Placental pericyte (primary cell): ENCODE data around the genes GNG2, PTGDR and STYX.

DNA sequence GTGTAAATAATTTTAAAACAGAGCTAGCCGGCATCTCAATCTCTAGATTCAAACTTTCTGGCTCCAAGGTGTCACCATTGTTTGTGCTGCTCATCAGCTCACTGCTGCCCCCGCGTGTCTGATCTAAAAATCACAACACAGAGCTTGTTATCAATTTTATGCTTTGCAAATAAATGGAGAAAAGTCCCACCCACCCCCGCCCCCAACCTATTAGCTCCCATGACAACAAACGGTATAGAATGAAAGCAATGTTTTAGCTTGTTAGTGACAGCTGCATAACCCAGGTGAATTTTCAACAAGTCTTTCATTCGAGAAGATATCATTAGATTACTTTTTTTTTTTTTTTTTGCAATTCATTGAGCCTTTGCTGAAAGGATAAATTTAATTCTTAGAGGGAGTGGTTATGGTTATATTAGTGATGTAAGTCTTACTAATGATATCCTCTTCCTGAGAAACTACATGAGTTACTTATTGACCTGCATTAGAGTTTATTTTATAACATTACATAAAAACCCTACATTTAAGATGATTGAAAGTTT is 11.2 kb upstream of the ABHD12B start:
- CAGE, long polyA plus RNA, result no peak

DNA sequence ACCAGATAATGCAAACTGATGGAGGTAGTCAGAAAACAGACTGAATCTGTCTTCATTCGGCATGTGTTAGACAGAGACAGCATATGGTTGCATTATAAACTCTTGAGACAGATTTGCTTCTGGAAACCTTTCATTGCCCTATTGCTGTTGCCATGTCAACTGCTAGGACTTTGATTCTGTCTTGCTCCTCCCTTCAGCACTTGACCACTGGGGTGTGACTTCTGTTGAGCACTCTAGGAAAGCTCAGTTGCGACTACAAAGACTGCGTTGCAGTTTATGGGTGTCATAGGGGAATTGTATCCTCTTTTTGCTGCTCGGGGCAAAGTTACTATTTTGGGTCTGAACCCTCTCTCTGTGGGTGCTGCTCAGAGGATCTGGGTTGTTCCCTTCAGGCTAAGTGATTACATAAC is 44.2 kb upstream of the TRIM9 start:
- CAGE, long polyA plus RNA, result no peak

DNA sequence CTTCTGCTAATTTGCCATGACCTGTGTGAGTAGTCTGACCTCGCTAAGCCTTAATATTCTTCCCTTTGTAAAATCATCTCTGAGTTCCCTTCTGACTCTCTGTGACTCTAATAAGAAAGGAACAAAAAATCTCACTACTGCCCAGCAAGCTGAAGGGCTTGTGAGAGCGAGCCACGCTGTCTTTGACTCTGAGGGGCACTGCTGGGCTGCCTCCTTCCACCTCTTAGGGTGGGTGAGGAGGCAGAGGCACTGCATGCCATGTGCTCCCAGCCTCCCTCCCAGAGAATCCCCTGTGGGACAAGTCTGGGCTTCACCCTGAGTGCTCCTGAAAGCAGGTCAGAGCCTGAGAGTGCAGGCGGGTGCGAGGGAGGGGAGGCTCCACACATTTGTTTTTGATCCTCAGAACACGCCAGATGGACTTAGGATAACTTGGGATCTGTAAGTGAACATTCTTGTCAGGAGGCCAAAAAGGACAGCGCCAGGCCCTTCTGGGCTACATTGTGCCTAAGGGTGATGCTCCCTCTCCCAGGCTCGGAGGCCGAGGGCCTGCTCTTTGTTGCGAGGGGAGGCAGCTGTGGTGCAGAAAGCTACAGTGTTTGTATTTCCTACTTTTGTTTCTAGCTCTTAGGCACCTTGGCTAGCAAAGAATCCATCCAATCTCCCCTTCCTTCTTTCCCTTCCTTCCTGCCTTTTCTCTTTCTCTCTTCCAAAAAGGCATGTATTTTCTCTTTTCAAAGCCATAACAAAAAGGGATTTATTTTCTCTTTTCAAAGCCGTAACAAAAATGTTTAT is 155.4 kb downstream of the TMX1 start:
- CAGE, long polyA plus RNA, result no peak

- CAGE, long polyA plus RNA, result no peak
Measured at GRCh38 chr14:51480067-51480429, 171.7 kb upstream of the FRMD6 start.

GRCh38 chr14:51547242-51547765 is 104.4 kb upstream of the FRMD6 start:
- CAGE, long polyA plus RNA, result no peak

GRCh38 chr14:51575818-51576566 is 75.7 kb upstream of the FRMD6 start:
- CAGE, long polyA plus RNA, result no peak

DNA sequence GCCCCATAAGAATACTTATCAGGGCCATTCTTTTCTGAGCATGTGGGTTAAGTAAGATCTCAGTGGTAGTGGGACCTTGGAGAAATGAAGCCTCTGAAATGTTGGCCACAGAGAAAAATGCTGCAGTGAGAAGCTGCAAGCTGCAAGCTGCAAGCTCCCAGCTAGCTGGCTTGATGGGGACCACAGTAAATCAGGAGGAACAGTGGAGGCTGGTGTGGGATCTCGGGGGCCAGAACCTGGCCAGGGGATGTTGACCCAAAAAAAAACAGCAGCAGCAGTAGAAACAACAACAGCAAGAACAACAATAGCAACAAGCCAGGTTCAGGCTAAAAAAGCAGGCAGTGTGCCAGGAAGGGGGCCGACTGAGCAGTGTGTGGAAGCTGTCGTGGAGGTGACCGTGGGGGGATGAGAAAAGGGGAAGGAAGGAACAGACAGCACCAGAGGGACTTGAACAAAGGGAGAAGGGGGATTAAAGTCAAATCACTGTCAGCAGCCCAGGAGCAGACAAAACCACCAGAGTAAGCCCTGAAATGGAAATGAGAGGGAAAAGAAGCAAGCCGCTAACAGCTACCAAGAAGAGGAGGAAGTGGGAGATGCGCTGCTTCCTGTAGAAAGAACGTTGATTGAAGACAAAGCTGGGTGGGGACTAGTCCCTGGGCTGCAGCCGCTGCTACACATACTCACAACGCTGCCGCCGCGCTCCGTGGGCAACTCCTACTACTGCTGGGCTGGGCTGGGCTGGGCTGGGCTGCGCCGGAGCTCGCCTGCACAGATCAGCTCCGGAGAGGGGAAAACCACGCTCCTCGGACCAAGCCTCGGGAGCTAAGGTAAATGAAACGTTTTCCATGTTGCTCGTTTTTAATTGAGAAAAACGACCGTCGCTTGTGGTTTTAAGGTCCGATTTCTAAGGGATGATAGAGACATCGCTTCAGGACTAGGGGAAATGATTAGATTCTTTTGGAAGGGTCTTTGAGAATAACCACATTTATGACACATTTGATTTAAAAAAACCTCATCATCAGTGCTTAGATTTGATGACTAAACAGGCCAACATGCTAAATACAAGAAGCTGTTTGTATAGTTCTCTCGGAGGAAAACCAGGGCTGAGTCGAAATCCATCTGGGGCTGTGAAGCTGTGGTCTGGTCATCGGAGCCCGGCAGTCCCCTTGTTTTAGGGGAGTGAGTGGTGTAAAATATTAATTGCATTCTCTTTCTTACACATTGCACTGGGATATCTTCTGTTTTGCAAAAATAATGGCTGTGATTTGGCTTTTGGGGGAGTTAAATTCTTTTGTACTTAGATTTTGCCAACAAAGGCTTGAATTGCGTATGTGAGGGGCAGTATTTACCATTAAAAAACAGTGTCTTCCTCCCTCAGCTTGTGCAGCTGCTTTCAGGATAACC is at the start of gene GNG2:
TSS of gene GNG2 (plus strand) at position 649 of the 1,404 bp plus-strand sequence.
- CAGE, long polyA plus RNA, result no peak

- CAGE, long polyA plus RNA, result no peak
Measured at GRCh38 chr14:51863508-51863937, 3.1 kb downstream of the GNG2 start.

GRCh38 chr14:51961359-51961870 is 27.9 kb upstream of the RTRAF start:
- CAGE, long polyA plus RNA, result no peak

- CAGE, long polyA plus RNA, result no peak
Measured at GRCh38 chr14:52069139-52069300, 161 bp upstream of the NID2 start.

- CAGE, long polyA plus RNA, result no peak
Measured at GRCh38 chr14:52175896-52176458, 91.5 kb upstream of the PTGDR start.

GRCh38 chr14:52267215-52268133 is at the start of gene PTGDR:
TSS of gene PTGDR (plus strand) at chr14:52267698.
- CAGE, long polyA plus RNA, result no peak

DNA sequence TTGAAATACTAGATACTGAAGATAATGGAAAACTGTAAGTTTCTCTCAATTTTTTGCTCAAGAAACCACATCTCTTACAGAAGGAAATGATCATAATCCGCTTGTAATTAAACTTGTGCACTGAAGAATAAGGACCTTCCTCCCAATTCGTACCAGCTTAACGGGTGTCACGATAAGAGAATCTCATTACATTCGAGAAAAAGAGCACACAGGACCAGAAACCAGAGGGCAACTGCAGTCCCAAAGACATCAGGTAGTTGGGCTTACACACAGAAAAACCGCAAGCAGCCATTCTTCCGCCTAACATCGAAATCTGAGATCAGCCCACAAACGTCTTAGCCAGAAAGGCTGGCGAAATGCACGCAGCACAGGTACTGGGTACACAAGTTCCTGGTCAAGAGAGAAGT is 750 bp downstream of the ERO1A start:
- CAGE, long polyA plus RNA, result no peak

GRCh38 chr14:52730073-52731113 is at the start of gene STYX:
TSS of gene STYX (plus strand) at chr14:52730166.
- CAGE, long polyA plus RNA, result no peak

DNA sequence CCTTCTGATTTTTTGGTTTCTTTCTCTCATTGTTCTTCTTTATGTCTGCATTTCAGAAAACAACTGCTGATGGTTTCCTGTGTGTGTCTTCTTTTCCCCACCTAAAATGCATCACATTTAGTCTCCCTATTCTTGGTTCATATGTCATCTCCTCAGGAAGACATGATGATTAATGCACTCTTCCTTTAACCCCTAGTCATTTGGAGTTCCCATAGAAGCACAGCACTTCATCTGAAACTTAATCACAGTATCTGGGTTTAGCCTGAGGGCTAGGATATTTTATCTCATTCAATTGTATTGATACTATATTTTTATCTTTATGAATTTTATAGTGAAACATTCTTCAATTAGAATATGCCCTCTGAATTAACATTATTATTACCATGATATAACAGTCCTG is 21.5 kb downstream of the GNPNAT1 start:
- CAGE, long polyA plus RNA, result no peak

DNA sequence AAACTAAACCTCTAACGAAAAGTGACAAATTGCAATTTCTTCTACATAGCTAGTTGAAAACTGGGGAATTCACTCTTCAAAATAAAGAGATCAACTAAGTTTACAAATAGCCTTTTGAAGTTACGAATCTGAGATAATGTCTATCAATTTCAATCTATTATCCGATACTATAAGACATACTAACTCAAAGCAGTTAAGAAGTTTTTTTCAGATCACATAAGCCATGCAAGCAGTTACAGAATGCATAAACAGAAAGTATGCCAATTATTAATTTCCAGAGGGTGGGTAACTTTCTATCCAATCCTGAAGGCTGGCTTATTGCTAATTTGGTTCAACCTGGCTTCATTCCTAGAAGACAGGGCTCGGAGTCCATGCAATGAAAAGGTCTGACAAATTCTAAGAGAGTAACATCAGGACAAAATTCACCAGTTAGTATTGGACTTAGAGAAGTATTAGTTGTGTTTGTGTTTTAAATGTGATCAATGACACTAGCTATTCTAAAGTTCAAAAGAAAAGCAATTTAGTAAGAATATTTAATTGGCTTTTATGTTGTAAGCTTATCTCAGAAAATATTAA is 15.0 kb downstream of the FERMT2 start:
- CAGE, long polyA plus RNA, result no peak

GRCh38 chr14:52951998-52952809 is 1.4 kb upstream of the FERMT2 start:
- CAGE, long polyA plus RNA, result no peak

DNA sequence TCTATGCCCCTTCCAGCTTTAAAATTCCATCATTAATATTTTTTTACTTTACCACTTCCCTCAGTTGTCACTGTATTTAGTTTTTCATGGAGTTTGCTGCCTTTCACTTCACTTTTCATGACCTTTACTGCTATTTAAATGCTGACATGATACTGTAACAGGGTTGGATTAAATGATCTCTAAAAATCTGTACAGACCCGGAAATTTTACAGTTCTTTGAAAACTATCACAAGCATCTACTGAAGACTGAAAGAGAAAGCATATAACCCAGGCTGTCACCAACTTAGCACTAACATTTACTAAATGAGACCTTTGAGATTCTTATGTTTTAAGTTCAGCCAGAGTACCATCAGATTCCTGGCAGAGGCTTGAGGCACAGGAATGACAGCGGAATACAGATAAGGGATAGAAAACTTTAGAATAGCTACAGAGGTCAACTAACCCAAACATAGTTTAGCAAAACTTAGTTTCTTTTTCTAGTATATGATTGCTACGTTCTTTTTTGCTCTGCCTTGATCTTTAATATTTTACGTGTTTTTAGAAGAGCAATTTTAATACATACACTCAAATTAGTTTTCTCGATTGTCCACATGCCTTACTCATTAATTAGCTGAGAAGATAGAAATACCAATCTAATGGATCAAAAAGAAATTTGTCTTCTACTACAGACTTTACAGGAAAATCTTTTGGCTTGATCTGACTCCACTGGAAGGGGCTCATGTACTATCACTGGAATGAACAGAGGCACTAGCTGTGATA is 91.7 kb upstream of the FERMT2 start:
- CAGE, long polyA plus RNA, result no peak

GRCh38 chr14:53109015-53109696 is 44.0 kb downstream of the DDHD1 start:
- CAGE, long polyA plus RNA, result no peak

DNA sequence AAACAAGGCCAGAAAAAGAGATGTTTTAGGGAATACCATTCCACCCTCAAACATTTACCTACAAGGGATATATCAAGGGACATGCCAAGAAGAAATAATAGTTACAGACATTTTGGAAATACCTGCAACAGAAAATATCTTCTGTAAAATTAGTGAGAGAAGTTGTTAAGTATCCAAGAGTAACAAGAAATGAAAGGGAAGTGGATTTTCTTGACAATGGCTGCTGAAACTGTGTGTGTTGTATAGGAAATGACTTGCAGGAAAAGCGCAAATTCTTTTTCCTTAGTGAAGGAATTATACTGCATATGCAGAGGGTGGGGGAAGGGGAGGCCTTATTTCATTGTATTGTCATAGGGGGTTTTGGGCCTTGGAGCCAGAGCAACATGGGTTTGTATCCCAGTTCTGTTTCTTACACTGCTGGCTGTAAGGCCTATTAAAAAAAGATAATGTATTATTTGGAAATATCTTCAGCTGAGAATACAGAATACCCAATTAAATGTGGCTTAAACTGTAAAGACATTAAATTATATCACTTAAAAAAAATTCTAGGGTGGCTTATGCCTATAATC is 84.4 kb upstream of the DDHD1 start:
- CAGE, long polyA plus RNA, result no peak